Spleen (tissue), 7 donors: ENCODE data around the gene C1QB.

DNA sequence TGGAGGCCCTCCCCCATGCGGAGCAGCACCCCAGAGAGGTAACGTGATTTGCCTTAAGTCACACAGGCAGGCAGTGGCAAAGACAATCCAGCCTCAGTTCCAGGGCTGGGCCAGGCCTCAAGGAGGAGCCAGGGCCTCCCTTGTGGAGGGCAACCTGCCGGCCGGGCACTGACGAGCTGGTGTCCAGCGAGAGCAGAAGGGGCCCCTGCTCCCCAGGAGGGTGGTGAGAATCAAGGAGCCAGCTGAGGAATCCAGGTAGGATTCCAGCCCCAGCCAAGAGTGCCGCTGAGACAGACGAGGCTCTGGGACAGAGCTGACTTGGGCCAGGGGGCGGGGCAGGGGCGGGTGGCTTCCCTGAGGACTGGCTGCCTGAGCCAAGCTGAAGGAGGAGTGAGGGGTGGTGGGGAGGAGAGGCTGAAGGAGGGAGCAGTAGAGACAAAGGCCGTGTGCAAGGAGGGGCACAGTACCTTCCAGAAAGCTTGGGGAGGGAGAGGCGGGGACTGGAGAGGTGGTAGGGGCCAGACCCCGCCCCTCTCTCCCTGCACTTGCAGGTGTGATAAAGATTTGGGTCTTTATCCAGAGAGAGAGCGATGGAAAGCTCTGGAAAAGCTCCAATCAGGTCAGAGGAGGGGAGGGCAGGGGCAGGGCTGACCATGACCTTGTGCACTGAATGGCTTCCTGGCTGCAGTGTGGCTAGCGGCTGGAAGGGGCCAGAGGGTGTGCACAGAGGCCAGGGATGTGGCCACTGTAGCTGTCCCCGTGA is 7.0 kb upstream of the EPHA8 start:
- PRO-cap, 4 experiments: peak in 1 of 4 experiments; most common plus-strand start position 581 of the sequence (in 1)
- RAMPAGE, long total RNA, 4 experiments: no peak in any of the 4 experiments

GRCh38 chr1:22652554-22653556 is at the start of gene C1QB:
C1QB (plus strand) TSS chr1:22653236.
- PRO-cap, 4 experiments: peak in 4 of 4 experiments; most common plus-strand start chr1:22653129 (in 2); most common minus-strand start chr1:22652910 (in 2)
- RAMPAGE, long total RNA, 4 experiments: start-site peak on the plus strand in 4 of 4 experiments, at chr1:22653109-22653286 at its widest, 3,430 to 10,431 reads per replicate

- PRO-cap, 4 experiments: no peak in any of the 4 experiments
- RAMPAGE, long total RNA, 4 experiments: no peak in any of the 4 experiments
Observed at GRCh38 chr1:22712333-22712631, 1.6 kb downstream of the EPHB2 start.

DNA sequence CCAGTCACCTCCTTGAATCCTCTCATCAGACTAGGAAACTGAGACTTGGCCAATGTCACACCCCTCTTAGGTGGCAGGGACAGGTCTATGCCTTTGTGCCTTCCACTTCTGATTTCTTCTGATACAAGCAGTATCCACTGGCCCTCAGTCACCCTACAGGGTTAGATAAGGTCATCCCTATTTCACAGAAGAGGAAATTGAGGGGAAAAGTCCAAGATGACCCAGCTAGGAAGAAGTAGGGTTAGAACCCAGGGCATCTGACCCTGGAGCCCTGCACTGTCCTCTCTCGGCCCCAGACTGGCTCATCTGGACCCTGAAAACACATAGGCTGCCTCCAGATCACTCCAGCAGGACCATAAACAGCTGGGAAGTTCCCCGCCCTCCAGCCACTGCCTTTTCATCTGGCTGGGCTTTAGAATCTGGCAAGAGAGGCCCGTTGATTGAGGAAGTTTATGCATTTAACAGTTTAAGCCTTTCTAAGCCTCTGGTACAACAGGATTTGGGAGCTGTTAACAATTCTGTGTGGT is 83.9 kb downstream of the EPHB2 start:
- PRO-cap, 4 experiments: no peak in any of the 4 experiments
- RAMPAGE, long total RNA, 4 experiments: no peak in any of the 4 experiments

- PRO-cap, 4 experiments: no peak in any of the 4 experiments
- RAMPAGE, long total RNA, 4 experiments: no peak in any of the 4 experiments
Observed at GRCh38 chr1:23030209-23030699, 11.0 kb downstream of the KDM1A start.

GRCh38 chr1:23093503-23093976 is 74.3 kb downstream of the KDM1A start:
- PRO-cap, 4 experiments: no peak in any of the 4 experiments
- RAMPAGE, long total RNA, 4 experiments: no peak in any of the 4 experiments

GRCh38 chr1:23152864-23153837 is 64.2 kb downstream of the HTR1D start:
- PRO-cap, 4 experiments: no peak in any of the 4 experiments
- RAMPAGE, long total RNA, 4 experiments: start-site peak on the minus strand in 1 of 4 experiments, at chr1:23153027-23153660 at its widest, 6 reads per replicate

DNA sequence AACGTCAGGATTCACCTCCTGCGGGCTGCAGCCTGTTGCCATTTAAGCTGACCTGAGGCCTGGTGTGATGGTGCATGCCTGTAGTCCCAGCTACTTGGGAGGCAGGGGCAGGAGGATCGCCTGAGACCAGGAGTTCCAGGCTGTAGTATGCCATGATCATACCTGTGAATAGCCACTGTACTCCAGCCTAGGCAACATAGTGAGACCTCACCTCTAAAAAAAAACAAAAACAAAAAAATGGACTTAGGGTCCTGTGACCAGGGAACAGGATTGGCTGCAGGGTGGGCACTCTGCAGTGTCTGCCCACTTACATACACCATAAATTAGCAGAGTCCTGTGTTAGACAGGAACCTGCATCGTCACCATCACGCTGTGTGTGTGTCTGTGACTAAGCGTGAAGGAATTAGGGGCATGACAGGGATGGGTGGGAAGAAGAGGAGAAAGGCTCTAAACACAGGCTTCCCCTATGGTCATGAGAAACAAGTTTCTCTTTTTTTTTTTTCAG is 28.6 kb downstream of the HTR1D start:
- PRO-cap, 4 experiments: no peak in any of the 4 experiments
- RAMPAGE, long total RNA, 4 experiments: no peak in any of the 4 experiments

DNA sequence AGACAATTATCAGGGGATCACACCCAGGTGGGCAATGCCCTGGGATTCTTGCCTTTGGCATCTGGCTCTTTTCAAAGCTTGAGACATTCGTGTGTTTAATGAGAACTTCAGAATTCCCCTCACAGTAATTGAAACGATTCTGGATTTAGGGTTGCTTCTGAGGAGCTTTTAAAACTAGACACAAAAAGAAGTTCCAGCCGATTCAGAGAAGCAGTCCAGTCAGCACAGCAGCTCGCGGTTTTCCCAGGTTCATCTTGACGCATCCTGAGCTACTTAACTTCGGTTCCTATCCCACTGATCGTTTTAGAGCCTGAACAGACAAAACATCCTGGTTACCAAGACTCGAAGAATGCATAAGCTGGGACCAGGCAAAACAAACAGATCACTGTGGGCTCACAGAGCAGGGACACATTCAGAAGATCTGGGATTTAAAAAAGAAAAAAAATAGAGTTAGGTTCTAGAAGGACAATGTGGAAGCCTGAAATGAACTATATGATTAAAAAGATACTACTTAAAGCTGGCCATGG is 22.7 kb downstream of the HTR1D start:
- PRO-cap, 4 experiments: no peak in any of the 4 experiments
- RAMPAGE, long total RNA, 4 experiments: no peak in any of the 4 experiments

- PRO-cap, 4 experiments: no peak in any of the 4 experiments
- RAMPAGE, long total RNA, 4 experiments: no peak in any of the 4 experiments
Observed at GRCh38 chr1:23196525-23197308, 20.6 kb downstream of the HTR1D start.

GRCh38 chr1:23290709-23291212 is 53.3 kb downstream of the HNRNPR start:
- PRO-cap, 4 experiments: no peak in any of the 4 experiments
- RAMPAGE, long total RNA, 4 experiments: no peak in any of the 4 experiments

- PRO-cap, 4 experiments: no peak in any of the 4 experiments
- RAMPAGE, long total RNA, 4 experiments: no peak in any of the 4 experiments
Observed at GRCh38 chr1:23321227-23321975, 22.7 kb downstream of the HNRNPR start.

DNA sequence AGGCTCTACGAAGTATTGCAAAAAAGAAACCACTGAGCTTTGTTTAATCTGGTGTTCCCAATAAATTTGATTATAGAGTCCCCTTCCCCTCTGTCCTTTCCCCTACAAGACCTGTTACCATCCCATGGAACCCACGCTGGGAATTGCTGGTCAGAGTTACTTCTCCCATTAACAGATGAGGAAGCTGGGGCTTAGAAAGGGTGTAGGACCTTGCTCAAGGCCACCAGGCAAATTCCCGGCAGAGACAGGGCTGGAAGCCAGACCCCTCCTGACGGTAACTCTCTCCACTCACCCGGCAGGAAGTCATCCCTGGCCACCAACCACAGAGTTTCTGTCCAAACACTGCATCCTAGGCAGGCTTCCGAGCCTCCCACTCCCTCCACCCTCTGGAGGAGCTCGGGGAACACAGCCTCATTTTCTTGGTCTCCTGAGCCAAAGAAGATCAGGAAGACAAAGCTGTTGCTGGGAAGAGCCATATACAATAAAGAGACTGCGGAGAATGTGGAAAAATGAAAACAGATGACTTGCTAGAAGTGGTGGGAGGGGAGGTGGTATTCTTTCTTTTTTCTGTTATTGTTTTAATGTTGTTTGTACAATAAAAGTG is 25.0 kb upstream of the ZNF436 start:
- PRO-cap, 4 experiments: peak in 4 of 4 experiments; most common plus-strand start position 382 of the sequence (in 4); most common minus-strand start position 177 of the sequence (in 2)
- RAMPAGE, long total RNA, 4 experiments: no peak in any of the 4 experiments

DNA sequence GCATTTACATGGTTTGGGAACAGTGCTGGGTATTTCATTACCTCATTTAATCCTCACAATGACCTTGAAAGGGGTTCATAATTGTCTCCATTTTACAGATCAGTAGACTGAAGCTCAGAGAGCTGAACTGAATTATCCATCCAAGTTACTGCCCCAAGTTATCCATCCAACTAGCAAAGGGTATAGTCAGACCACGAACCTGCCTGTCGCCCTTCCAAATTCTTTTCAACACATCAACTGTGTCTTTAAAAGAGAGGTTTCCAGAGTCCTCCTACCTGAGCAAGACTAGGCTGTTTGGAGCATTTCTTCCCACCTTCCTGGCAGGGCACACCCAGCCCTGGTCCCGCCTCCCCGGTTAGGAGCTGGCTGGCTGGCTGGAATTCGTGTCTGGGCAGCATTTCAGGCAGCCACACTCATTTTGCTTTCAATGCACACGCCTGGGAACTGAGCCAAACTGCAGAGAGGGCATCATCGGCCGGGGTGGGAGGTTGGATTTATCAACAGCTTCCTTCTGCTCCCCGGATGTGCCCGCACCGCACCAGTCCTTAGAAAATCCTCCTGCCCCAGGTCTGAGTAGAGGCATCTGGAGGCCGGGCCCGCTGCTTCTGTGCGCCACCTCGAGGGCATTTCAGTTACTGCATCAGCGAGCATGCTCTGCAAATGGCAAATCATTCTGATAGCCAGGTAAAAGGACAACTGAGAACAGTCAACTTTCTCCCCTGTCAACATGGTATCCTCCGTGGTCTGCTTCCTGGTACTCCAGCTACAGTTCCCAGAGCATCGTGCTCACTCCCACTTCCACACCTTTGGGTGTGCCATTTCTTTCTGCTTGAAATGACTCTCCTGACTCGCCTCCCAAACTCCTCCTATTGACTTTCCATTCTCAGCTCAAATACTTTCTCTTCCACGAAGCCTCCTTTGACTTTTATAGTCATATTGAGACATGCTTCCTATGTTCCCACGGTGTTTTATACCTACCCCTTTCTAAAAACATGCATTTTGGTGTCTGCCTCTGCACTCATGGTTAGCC is 20.7 kb downstream of the TCEA3 start:
- PRO-cap, 4 experiments: no peak in any of the 4 experiments
- RAMPAGE, long total RNA, 4 experiments: no peak in any of the 4 experiments

GRCh38 chr1:23561544-23562711 is 2.6 kb upstream of the ID3 start:
- PRO-cap, 4 experiments: peak in 4 of 4 experiments; most common plus-strand start chr1:23562602 (in 1); most common minus-strand start chr1:23562238 (in 2)
- RAMPAGE, long total RNA, 4 experiments: no peak in any of the 4 experiments

GRCh38 chr1:23590352-23590866 is 31.1 kb upstream of the ID3 start:
- PRO-cap, 4 experiments: peak in 1 of 4 experiments; most common plus-strand start chr1:23590680 (in 1); most common minus-strand start chr1:23590521 (in 1)
- RAMPAGE, long total RNA, 4 experiments: no peak in any of the 4 experiments

DNA sequence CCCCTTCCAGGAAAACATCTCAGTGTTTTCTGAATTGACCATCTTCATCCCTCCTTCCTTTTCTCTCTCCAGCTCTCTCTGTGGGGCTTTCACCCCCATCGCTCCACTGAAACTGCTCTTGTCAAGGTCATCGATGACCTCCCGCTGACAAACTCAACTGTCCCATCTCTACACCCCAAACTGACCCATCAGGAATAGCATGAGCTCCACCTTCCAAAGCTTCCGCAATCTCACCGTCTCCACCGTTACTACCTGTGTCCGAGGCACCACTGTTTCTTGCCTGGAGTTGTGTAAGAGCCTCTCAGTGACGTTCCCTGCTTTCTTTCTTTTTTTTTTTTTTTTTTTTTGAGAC is 63.9 kb upstream of the RPL11 start:
- PRO-cap, 4 experiments: no peak in any of the 4 experiments
- RAMPAGE, long total RNA, 4 experiments: no peak in any of the 4 experiments

DNA sequence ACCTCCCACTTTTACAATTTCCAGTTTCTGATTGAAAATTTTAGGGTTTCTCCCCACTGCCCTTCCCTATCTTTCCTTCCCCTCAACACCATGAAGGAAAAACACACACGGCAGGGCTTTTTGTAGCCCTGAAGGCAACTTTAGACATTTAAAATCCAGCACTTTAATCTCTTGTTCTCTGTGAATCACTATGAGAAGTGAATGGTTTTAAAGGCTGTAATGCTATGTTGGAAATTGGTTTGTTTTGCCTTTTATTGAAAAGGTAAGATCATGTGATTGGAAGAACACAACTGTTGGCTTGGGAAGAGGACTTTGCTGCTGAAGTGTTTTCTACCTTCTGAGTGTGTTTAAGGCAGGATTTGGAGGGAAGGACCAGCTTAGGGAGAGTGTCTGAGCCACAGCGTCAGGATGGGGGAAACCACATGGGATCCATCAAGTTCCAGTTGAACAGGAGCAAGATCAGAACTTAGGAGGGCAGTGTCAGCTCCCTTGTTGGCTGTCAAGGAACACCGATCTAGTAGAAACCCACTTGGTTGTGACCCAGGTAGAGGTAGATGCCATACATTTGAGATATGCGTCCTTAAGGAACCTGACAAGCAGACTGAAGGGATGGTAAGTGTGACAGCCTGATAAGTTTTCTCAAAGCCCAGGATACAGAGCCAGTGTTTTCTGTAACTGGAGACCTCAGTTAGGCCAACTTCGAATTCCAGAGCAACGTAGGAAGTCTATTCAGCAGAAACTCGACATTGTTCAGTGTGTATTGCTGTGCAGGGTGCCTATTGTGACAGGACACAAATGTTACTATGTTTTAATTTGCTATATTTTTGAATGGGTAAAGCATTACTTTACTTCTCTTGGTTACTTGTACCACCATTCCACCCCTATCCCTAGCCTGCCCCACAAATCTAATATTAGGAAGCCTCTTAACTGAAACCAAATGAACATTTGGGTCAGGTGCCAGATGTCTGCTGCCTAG is 17.4 kb downstream of the ELOA start:
- PRO-cap, 4 experiments: no peak in any of the 4 experiments
- RAMPAGE, long total RNA, 4 experiments: no peak in any of the 4 experiments

- PRO-cap, 4 experiments: peak in 2 of 4 experiments; most common minus-strand start chr1:23804609 (in 2)
- RAMPAGE, long total RNA, 4 experiments: no peak in any of the 4 experiments
Observed at GRCh38 chr1:23804321-23804666, 3.7 kb upstream of the GALE start.

GRCh38 chr1:24105000-24105688 is 6.8 kb downstream of the MYOM3 start:
- PRO-cap, 4 experiments: no peak in any of the 4 experiments
- RAMPAGE, long total RNA, 4 experiments: no peak in any of the 4 experiments